ENCODE results near the genes FAM163A and QSOX1.

- RRBS: no CpG with 5 or more reads among the region's 9 CpGs
Measured at GRCh38 chr1:178513720-178514069, 786 bp downstream of the TEX35 start.

DNA sequence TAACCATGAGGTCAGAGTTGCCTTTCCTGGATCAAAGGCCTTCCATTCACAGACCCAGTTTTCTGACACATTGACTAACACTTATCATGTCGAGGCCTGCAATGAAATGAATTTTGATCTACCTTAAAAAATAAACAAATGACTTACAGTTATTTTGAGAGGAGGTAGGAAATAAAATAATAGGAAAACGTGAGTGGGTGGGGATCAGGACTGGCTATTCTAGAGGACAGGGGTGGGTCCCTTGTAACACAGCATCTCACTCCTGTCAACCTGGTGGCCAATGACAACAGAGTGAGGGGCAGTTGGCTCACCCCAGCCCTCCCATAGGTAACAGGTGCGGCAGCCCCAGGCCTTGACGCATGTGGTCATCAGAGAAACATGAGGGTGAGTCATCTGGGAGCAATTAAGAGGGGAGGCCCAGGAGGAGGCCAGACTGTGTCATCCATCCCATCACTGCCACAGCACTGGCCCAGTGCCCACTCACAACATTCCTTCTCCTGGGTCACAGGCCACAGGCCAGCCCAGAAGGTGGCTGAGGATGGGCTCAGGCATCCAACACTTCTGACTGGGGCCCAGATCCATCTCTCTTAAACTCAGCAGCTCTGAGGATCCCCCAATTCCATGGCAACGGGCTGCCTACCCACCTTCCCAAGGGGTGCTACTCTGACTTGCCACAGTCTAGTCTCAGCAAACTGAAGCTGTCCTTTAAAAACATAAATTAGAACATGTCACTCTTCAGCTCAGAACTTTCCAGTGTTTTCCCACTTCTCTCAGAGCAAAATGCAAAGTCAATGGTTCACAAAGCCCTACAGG, 17.1 kb downstream of the TEX35 start:
- RRBS: no CpG with 5 or more reads among the region's 5 CpGs

GRCh38 chr1:178651628-178652012, 73.4 kb upstream of the RALGPS2 start:
- RRBS: no CpG with 5 or more reads among the region's 9 CpGs

GRCh38 chr1:178652957-178653664, 71.9 kb upstream of the RALGPS2 start:
- RRBS: no CpG with 5 or more reads among the region's 6 CpGs

DNA sequence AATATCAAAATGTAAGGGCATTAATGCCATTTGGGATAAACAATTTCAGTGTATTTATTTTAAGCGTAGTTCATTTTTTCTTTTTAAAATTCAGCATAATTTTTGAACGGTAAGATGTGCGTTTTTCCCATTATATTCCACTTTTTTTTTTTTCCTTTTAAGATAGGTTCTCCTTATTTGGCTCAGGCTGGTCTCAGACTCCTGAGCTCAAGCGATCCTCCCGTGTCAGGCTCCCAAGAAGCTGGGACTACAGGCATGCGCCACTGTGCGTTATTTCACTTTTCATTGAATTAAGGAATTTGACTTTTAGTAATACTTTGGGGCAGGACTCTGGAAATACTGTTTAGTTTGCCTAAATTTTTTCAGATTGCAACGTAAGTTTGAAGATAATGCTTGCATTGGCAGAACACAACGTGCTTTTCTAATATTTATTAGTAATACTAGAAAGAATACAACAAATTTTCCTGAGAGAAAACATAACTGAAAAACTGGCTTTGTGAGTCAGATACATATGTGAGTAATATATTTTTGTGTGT, 2.1 kb downstream of the RALGPS2 start:
- RRBS: no CpG with 5 or more reads among the region's 9 CpGs

DNA sequence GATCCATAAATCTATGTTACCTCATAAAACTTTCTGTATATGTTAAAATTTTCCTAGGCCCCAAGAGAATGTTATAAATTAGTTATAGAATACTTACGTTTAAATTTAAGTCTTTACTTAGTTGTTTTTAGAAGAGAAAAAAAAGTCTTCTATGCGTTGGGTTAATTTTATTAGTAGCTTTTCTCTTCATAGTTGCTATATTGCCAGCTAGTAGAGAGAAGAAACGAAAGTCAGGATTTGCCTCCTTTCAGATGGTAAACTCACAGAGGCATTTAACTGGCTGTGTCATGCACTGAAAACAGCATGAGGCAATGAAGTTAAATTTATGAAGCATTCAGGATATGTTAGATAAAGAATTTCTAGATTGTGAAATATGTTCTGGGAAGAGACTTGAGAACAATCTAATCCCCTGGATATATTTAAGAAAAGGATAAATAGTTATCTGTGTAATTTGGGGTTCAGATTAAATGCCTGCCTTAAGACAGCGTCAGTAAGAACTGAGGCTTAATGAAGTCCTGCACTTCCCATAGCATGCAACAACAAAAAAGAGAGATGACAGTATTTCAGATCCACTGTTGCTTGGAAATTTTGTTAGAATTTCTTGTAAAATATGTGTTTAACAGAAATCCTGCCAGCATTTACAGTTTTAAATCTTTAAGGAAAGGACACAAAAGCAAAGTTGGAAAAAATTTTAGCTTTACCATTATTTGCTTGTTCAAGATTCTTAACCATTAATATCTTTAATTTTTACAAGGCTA, 1.7 kb downstream of the ANGPTL1 start:
- RRBS: no CpG with 5 or more reads among the region's 4 CpGs

DNA sequence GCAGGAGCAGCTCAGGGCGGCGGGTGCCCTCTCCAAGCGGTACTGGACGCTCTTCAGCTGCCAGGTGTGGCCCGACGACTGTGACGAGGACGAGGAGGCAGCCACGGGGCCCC, 258 bp downstream of the TOR3A start:
- RRBS: no CpG with 5 or more reads among the region's 9 CpGs

- RRBS: 84% methylated on average over 3 of the region's 21 CpGs
Measured at GRCh38 chr1:179089732-179090345, 8.0 kb downstream of the TOR3A start.

GRCh38 chr1:179586070-179587056, 5.3 kb upstream of the TDRD5 start:
- RRBS: 47% methylated on average over 10 of the region's 69 CpGs

GRCh38 chr1:179742634-179743025, 461 bp upstream of the FAM163A start:
- RRBS: 4% methylated on average over 5 of the region's 18 CpGs

GRCh38 chr1:179743026-179743653, at the start of gene FAM163A:
FAM163A (plus strand) TSS chr1:179743291.
- RRBS: 3% methylated on average over 26 of the region's 73 CpGs

DNA sequence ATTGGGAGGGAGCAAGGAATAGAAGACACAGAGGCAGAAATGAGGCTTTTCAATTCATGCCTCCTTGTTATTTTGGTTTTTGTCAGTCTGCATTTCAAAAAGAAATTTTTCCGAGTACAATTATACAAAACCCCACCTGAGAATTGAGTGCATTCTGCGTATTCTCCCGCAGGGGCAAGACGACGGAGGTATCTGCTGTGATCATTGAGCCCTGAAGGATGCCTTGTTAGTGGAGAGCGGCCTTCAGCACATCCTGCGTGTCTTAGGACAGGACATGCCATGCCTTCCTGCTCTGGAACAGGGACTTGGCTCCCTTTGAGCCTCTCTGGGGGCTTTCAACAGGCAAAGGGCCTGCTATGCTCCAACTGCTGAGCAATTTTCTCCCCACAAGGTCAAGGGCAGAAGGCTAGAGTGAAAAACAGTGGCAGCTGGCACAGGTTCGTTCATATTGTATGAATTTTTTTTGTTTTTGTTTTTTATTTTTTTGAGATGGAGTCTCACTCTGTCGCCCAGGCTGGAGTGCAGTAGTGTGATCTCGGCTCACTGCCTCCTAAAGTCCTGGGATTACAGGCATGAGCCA, 52.4 kb downstream of the TOR1AIP2 start:
- RRBS: no CpG with 5 or more reads among the region's 10 CpGs

- RRBS: no CpG with 5 or more reads among the region's 6 CpGs
Measured at GRCh38 chr1:179991817-179992445, 37.3 kb downstream of the CEP350 start.

GRCh38 chr1:179996335-179997194, 42.0 kb downstream of the CEP350 start:
- RRBS: no CpG with 5 or more reads among the region's 13 CpGs

- RRBS: no CpG with 5 or more reads among the region's 3 CpGs
Measured at GRCh38 chr1:180053648-180053972, 99.0 kb downstream of the CEP350 start.

GRCh38 chr1:180154017-180155237, at the start of gene QSOX1:
QSOX1 (plus strand) TSS chr1:180154869.
- RRBS: 3% methylated on average over 37 of the region's 115 CpGs

- RRBS: no CpG with 5 or more reads among the region's 13 CpGs
Measured at GRCh38 chr1:180167902-180168689, 13.4 kb downstream of the QSOX1 start.

DNA sequence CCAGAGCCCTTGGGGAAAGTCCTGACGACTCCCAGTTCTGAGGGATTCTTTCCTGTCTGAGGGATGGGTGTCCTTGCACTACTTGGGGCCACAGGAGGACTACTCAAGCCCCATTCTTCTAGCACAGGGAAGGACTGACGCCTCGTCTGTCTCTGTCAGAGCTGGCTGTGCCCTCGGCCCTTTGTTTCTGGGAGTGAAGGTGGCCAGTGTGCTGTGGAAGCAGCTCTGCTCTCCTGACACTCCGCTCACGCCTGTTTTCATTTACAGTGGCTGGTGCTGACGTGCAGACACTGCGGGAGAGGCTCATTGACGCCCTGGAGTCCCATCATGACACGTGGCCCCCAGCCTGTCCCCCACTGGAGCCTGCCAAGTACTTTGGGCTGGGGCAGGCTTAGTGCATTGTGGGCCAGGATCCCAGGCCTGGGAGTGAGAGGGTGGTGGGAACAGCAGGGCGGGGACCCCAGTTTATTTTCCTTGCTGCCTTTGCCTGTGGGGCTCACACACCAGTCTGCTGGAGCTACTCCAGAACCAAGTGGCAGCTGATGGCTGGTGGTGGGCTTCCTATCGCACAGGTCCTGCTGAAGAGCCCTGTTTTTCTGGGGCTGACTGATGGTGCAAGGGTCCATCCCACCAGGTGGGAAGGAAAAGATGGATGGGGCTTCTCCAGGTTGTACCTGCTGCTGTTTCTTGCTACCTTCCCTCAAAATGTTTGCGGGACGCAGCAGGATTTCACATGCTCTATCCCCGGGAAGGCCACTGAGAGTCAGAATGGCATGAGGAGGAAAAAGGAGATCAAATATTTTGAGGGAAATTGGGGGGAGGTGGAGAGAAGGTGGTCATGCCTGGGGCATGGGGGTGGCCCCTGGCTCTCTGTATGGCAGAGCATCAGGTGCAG, 21.2 kb downstream of the QSOX1 start:
- RRBS: no CpG with 5 or more reads among the region's 15 CpGs

All from epidermal melanocyte (primary cell).